Upper lobe of left lung (tissue), 5 donors: ENCODE data around the gene CIAPIN1.

DNA sequence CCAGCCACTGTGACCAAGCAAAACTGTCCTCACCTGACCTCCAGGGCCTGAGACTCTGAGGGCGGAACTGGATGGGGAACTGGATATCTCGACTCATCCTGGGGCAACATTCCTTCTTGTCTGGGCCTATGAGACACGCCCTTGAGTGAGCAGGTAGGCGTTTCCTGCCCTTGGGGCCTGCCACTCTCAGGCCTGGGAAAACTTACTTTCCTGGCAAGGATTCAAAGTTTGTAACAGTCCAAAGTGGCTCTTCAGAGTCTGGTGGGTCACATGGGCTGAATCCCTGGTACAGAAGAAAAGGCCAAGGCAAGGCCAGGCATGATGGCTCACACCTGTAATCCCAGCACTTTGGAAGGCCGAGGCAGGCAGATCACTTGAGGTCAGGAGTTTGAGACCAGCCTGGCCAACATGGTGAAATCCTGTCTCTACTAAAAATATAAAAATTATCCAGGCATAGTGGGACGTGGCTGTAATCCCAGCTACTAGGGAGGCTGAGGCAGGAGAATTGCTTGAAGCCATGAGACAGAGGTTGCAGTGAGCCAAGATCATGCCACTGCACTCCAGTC is 9.8 kb downstream of the MT1X start:
- PRO-cap, 2 experiments = no peak in any of the 2 experiments
- RAMPAGE, long total RNA, 4 experiments = no peak in any of the 4 experiments

- PRO-cap, 2 experiments = no peak in any of the 2 experiments
- RAMPAGE, long total RNA, 4 experiments = no peak in any of the 4 experiments
These were observed 13.8 kb downstream of the NUP93 start for GRCh38 chr16:56743545-56744303.

DNA sequence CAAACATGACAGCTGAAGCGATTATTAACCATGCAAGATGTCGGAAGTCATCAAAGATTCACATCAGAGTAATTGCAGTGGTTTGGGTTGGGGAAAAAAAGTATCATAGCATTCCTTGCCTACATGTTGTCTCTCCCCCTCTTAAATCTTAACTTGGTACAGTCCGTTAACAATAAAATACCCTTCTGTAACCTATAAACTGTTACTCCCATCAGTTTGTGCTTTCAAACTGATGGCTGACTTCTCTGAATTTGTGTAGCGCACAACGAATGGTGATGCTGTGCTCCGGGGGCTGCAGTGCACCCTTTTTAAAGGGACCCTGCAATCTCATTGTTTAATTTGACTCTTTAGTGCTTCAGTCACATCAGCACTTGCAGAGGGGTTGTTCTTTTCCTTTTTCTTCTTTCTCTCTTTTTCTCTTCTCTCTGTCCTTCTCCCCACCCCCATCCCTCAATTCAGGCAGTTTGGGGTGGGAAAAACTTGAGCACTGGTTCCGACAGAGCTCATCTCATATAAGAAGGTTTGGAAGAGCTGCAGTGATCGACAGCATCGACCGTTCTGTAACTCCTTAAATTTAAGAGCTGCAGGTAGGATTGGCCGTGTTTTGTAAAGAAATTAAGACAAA is 51.8 kb downstream of the NUP93 start:
- PRO-cap, 2 experiments = no peak in any of the 2 experiments
- RAMPAGE, long total RNA, 4 experiments = no peak in any of the 4 experiments

DNA sequence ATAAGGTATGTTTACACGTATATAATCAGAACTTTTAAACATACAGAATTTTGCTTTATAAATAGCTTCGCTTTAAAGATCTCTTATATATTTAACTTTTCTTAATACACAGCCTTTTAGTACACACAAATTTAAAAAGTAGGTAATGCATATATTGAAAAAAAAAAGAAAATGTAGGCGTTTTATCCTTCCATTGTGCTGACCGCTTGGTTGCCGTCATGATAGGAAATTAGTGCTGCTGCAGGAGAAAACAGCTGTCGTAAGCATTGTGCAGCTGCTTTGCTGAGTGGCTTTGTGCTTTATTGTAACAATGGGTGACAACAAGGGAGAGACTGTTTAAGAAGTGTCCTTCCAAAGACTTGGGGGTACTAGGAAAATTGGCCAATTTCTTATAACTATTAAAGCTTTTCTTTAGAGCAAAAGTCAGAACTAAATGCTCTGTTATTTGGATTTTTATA is 5.0 kb downstream of the HERPUD1 start:
- PRO-cap, 2 experiments = no peak in any of the 2 experiments
- RAMPAGE, long total RNA, 4 experiments = no peak in any of the 4 experiments

DNA sequence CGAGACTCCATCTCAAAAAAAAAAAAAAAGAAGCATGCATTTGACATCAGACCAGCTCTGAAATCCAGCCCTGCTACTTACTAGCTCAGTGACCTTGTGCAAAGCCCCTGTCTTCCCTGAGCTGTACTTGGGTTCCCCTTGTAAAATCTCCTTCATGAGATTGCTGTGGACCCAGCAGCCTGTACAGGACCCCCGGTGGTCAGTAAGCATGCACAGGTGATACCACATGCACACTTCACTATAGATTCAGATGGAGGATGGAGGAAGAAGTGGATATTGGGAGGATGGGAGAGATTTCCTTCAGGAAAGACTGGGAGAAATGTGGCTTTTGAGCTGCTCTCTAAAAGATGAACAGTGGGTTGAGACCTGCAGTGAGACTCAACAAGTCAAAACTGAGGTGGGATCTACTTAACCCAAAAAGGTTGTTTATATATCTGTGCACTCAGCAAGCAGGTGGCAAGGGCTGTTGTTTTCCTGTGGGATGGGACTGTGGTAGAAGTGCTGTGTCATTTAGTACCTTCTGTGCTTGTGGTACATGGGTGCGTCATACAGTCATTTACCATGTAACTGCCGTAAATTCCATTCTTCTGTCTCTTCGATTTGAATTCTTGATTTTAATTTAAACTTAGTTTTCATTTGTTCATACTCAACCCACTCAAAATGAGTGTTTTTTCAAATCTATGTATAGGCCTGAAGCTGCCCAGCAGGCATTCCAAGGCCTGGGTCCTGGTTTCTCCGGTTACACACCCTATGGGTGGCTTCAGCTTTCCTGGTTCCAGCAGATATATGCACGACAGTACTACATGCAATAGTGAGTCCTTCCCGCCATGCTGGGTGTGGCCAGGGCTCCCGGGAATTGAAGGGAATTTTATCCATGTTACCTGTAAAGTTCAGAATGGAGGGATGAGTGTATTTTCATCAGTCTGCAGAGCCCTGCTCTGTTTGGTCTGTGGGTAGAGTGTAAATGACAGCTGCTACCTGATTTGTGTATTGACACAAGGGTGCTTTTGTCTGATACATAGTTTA is 6.9 kb downstream of the HERPUD1 start:
- PRO-cap, 2 experiments = no peak in any of the 2 experiments
- RAMPAGE, long total RNA, 4 experiments = no peak in any of the 4 experiments

DNA sequence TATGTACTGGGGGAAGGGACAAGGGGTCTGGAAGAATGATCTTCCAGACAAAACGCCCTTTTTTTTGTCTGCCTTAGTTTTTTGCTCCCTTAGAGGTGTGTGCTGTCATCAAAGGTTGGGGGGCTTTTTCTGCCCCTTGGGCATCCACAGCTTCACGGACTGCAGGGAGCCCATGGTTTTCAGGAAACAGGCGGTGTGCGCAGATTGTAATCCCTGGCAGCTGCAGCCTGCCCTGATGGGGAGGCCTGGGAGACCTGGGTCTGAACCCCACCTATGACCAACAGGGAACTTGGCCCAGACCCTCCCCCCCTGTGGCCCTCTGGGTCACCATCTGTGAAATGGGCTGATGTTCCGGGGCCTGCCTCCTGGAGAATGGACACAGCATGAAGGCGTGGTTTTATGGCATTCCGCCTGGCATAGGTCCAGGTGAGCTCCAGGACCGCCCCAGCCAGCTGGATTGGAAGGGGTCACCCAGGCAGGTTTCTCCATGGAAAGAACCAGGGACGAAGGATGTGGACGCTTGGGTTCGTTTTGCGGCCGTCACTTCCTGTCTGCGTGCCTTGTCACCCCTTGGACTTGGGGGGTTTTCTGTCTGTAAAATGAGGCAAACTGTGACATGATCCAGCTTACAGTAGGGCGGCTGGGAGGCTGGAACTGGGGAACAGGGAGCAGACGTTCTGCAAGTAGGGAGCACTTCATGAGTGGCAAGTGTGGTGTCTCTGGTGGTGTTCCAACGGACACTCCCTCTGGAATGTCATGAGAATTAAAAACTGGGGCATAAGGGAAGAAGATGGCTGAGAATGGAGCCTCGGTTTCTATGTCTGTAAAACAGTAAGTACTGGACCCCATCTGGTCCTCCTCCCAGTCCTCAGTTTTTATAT is 1.5 kb downstream of the CPNE2 start:
- PRO-cap, 2 experiments = peak in 1 of 2 experiments; most common plus-strand start position 614 of the sequence (in 1); most common minus-strand start position 489 of the sequence (in 1)
- RAMPAGE, long total RNA, 4 experiments = no peak in any of the 4 experiments

DNA sequence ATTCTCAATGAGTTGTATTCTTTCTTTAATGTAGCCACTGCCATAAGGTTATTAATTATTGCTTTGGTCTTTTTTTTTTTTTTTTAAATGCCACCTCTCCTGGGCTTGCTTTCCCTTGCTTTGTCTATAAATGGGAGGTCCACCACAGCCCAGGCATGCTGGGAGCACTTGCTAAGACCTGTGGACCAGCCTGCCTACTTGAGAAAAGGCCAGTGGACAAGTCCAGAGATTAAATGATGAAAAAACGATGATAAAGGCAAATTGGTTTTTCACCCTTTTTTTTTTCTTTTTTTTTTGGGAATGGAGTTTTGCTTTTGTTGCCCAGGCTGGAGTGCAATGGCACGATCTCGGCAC is 8.5 kb downstream of the ARL2BP start:
- PRO-cap, 2 experiments = no peak in any of the 2 experiments
- RAMPAGE, long total RNA, 4 experiments = no peak in any of the 4 experiments

GRCh38 chr16:57265951-57266481 is 18.5 kb downstream of the PLLP start:
- PRO-cap, 2 experiments = peak in 1 of 2 experiments; most common plus-strand start chr16:57266252 (in 1); most common minus-strand start chr16:57266100 (in 1)
- RAMPAGE, long total RNA, 4 experiments = no peak in any of the 4 experiments

- PRO-cap, 2 experiments = peak in 2 of 2 experiments; most common plus-strand start chr16:57447482 (in 2); most common minus-strand start chr16:57447350 (in 1)
- RAMPAGE, long total RNA, 4 experiments = start-site peak on the plus strand in 3 of 4 experiments, at chr16:57447479-57447502 at its widest, 48 to 175 reads per replicate; start-site peak on the minus strand in 4 of 4 experiments, at chr16:57447361-57447392 at its widest, 48 to 501 reads per replicate
These were observed at the start of gene CIAPIN1 for GRCh38 chr16:57446425-57447614. CIAPIN1 (minus strand) TSS chr16:57447385.

DNA sequence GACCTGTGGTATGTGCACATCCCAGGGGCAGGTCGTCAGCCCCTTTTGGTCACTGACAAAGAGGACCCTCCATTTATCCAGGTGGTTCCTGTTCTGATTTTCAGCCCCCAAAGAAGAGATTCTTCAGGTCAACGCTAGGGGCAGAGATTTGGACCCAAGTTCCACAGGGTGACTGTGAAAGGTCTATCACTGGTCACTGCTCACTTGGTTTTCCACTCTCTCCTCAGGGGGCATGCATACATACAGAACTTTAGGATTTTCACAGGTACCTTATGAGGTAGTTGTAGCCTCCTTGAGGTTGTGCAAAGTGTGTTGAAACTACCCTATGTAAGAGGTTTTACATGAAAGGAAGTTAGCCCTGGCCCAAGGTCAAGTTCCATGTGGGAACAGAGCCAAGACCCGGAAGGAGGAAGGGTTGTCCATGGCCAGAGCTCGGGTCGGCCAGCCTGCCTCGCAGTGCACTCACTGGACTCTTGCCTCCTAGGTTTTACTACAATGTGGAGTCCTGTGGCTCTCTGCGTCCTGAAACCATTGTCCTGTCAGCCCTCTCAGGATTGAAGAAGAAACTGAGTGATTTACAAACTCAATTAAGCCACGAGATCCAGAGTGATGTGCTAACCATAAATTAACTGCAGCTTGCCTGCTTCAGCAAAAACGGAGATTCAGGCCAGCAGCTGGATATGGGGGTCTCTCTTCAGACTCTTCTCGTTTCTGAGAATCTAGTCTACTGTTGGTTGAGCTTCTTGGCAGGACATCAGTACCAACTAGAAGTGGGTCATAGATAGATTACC is 8.2 kb downstream of the POLR2C start:
- PRO-cap, 2 experiments = no peak in any of the 2 experiments
- RAMPAGE, long total RNA, 4 experiments = no peak in any of the 4 experiments

DNA sequence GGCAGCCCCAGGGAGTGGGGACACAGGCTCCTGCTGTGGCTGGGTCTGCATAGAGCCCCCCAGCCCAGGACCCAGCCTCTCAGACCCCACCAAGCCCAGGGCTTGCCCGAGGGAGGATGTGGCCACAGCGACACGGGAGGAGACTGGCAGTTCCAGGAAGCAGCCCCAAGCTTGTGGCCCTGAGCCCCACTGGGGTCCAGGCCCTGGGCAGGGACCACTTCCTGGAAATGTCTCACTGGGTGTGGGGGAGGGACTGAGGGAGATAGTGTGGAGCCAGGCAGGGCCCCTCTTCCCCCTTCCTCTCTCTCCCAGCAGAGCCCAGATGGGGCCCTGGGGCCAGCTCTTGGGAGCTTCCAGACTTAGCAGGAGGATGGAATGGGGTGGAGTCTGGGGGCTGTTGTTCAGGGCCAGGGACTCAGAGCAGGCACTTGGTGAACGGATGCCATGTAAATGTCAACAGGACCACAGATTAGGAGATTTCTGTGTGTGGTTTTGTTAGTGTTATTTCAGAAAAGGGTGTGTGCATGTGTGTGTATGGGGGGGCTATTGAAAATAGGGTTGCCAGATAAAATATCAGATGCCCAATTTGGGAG is 35.4 kb downstream of the ADGRG5 start:
- PRO-cap, 2 experiments = no peak in any of the 2 experiments
- RAMPAGE, long total RNA, 4 experiments = no peak in any of the 4 experiments

- PRO-cap, 2 experiments = peak in 1 of 2 experiments; most common minus-strand start chr16:57637207 (in 1)
- RAMPAGE, long total RNA, 4 experiments = no peak in any of the 4 experiments
These were observed 8.5 kb downstream of the ADGRG1 start for GRCh38 chr16:57636981-57637359.

DNA sequence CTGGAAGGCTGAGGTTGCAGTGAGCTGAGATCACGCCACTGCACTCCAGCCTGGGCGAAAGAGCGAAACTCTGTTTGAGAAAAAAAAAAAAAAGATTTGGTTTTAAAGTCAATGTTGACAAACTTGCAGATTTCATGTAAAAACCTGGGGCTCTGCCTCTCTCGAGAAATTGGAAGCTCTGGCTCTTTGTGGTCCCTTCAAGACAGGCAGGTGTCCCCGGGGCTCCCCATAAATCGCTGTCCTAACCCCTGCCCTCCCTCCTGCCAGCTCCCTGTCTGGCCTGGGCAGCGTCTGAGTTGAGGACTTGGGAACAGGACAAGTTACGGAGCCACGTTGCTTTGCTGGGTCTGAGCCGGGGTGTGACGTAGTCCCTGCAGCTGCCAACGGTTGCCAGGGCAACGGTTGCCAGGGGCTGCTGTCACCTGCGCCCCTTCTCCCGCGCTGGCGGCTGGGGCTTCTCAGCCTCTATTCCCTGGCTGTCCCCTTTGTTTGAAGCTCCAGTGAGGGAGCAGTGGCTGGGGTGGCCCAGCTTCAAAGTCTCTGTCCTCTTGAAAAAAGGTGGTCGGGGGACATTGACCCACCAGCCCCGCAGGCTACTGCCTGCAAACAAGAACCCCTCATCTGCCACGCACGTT is 10.7 kb downstream of the ADGRG1 start:
- PRO-cap, 2 experiments = no peak in any of the 2 experiments
- RAMPAGE, long total RNA, 4 experiments = no peak in any of the 4 experiments

DNA sequence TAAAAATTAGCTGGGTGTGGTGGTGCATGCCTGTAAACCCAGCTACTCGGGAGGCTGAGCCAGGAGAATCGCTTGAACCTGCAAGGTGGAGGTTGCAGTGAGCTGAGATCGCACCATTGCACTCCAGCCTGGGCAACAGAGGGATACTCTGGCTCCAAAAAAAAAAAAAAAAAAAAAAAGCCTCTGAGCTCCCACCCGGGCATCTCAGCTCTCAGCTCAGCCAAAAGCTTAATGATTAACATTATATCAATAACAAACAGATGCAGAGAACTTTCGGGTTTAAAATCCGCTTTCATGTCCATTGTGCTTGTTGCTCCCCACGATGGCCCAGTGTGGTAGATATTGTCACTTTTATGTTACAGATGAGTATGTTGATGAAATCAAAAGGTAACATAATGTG is 9.2 kb downstream of the DRC7 start:
- PRO-cap, 2 experiments = no peak in any of the 2 experiments
- RAMPAGE, long total RNA, 4 experiments = no peak in any of the 4 experiments

- PRO-cap, 2 experiments = peak in 2 of 2 experiments; most common plus-strand start chr16:57735075 (in 1); most common minus-strand start chr16:57735303 (in 2)
- RAMPAGE, long total RNA, 4 experiments = no peak in any of the 4 experiments
These were observed 655 bp upstream of the KATNB1 start for GRCh38 chr16:57734568-57735662.

GRCh38 chr16:57785318-57786456 is 16.6 kb downstream of the KIFC3 start:
- PRO-cap, 2 experiments = no peak in any of the 2 experiments
- RAMPAGE, long total RNA, 4 experiments = no peak in any of the 4 experiments

DNA sequence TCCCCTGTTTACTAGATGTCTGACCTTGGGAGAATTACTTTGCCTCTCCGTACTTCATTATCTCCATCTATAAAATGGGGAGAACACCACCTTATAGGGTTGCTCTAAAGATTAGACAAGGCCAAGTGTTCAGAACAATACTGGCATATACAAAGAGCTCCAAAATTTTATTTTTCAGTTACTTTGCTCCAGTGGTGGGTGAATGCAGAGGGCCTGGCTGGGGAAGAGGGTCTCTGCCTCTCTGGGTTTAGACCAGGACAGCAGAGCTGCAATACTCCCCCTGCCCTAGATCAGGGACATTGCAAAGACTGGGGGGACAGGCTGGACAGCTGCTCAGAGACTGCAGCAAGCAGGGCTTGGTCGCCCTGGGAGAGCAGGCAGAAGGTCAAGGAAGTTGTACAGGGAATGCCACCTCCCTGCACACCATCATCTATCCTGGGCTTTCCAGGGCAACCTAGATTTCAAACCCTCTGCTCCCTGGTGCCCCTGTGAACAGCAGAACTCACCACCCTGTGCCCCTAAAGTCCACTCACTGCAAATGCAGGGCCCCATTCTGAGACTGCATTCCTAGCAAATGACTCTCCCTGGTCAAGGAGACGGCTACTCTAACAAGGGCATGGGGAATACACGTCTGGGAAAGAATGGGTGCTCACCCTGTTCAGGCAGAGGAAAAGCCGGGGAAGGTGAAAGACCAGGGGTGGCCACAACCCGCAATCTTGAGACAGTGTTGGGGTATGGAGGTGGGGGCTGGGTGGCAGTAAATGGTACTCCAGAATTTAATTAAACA is 1.2 kb downstream of the KIFC3 start:
- PRO-cap, 2 experiments = peak in 1 of 2 experiments; most common plus-strand start position 603 of the sequence (in 1)
- RAMPAGE, long total RNA, 4 experiments = no peak in any of the 4 experiments

DNA sequence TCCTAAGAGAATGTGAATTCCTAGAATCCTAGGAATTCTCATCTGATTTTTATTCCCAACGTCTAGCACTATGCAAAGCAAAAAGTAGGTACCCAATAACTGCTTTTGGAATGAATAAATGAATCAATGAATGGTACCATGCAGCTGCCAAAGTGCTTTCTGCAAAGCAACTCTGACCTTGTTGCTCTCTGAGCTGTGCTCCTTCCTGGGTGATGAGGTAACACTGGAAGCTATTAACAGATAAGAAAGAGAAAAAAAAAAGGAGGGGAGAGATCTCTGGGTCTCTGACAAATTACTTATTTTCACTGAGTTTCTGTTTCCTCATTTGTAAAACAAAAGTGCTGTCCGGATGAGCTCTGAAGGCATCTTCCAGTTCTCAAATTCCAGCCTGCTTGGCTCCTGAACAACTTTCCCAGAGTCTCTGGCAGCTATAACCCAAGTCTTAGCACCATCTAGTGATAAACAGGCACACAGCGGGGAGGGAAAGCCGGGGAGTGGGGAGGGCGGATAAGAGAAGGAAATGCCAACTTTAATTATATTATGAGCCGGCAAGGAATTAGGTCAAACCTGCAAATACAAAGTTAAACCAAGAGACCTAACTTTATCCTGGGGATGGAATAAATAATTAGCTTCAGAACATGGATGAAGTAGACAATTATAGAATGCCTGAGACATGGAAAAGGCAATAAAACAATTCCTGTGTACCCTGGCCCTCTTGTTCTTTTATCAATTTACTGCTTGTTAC is 61.2 kb upstream of the KIFC3 start:
- PRO-cap, 2 experiments = no peak in any of the 2 experiments
- RAMPAGE, long total RNA, 4 experiments = no peak in any of the 4 experiments

GRCh38 chr16:57892355-57893079 is 78.4 kb downstream of the CNGB1 start:
- PRO-cap, 2 experiments = no peak in any of the 2 experiments
- RAMPAGE, long total RNA, 4 experiments = no peak in any of the 4 experiments

DNA sequence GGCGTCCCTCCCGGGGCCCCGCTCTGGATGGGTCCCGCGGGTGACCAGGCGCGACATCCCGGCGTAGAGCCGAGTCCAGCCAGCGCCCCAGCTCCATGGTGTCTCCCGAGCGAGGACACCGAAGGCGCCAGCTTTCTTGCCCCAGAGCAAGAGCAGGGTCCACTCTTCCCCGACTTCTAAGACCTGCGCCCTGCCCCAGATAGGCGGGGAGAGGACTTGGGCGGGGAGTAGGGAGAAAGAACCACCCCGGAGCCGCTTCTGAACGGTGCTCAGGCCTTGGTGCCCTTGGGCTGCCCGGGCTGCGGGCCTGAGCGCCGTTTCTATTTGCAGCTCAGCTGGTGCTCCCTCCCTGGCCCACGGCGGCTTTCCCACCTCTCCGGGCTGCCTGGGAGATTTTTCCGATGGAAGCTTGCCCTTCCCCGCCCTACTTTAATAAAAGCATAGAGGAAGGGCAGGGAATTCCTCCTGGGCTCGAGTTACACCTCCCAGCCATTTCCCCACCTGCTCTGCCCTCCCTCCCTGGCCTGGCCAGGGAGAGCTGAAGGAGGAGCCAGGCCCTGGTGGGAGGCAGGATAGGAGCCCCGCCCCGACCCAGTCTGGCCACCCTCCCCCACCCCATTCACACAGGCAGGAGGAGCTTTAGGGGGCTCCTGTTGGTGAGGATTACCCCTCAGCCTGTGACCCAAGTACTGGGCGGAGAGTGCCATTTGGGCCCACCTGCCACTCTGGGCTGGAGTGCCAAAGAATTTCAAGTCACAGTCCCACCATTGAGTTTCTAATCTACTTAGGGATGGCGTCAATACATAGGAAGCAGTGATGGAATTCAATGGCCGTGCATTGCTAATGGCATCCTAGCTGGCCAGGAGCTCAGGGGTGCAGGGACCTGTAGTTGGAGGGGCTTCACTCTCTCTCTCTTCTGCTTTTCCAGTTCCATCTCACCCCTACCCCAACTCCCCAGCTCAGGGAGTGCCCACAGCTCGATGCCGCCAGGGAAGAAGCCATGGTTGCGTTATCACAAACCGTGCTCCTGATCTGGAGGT is 2.0 kb downstream of the MMP15 start:
- PRO-cap, 2 experiments = peak in 1 of 2 experiments; most common minus-strand start position 367 of the sequence (in 1)
- RAMPAGE, long total RNA, 4 experiments = no peak in any of the 4 experiments